Thoracic aorta (tissue), 1 donor: ENCODE measurements around a stretch of chr2.

DNA sequence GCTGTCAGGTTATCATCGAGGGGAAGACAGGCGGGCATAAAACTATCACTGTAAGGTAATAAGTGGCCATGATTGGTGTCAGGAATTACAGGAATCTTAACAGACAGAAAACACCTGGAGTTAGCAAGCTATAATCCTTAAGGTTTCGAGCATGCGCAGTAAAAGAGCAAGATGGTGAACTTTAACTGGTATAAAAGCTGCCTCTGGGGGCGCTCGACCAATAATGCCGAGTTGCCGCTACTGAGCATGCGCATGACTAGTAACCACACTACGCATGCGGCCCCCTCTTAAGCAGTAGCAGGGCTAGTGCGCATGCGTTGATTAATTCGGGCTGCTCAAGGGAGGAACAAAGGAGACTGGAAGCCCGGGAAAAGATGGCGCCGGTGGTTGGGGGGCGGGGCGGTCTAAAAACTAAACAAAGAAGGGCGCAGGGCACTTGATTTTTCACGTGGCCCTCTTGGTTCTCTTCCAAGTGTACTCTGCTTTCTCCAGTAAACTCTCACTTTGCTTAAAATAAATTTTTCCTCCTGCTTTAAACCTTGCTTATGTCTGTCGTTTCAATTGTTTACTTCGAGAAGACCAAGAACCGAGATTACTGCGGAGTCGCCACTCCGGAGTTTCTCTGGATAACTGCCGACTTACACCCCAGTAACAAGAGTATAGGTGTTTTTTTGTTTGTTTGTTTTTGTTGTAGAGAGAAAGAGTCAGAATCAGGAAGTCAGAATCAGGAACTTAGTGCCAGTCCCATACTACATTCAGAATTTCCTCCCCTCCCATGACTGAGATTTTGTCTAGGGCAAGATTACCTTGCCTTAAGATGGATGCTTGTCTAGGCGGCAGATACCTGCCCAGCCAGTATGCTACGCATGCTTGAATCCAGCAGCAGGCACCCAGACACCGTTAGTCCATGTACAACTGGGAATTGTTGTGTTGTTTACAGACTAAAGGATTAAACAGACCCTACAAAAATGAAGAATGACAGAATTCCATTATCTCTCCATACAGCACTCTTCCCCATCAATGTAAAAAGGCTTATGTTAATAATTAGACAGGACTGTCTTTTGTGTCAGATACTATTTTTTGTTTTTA lies 5.8 kb downstream of the XRCC5 start:
- RAMPAGE, long total RNA: no peak

- RAMPAGE, long total RNA: no peak
These were observed 70.4 kb downstream of the XRCC5 start for GRCh38 chr2:216179135-216180303.

GRCh38 chr2:216464370-216464734 lies 34.3 kb upstream of the RPL37A start:
- RAMPAGE, long total RNA: no peak

DNA sequence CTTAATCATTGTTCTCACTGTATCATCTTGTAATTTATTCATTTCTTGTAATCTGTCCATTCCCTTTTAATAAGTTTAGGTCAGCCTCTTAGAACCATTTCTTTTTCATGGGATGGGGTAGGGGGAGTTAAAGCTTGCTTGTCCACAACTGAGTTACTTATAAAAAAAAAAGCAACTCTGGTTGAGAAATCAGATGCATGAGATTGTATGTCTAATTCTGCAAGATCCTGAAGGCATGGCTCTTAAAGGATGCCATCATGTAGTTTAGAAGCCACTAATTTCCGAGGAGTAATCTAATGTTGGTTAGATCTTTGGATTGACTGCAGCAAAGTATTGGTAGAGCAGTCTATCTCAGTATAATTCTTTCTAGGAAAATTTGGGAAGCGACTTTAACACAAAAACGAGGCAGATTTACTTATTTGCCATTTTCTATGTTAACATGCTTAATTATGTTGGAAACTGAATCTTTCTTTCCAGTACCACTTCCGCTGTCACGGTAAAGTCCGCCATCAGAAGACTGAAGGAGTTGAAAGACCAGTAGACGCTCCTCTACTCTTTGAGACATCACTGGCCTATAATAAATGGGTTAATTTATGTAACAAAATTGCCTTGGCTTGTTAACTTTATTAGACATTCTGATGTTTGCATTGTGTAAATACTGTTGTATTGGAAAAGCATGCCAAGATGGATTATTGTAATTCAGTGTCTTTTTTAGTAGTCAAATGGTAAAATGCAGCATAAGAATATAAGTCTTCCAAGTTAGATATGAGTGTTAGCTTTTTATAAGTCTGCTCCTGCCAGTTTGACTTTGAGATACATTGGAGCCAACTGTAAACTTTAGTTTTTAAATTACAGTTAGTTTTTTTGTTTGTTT lies 2.5 kb downstream of the RPL37A start:
- RAMPAGE, long total RNA: no peak

- RAMPAGE, long total RNA: no peak
These were observed 36.9 kb downstream of the RPL37A start for GRCh38 chr2:216535290-216536111.

DNA sequence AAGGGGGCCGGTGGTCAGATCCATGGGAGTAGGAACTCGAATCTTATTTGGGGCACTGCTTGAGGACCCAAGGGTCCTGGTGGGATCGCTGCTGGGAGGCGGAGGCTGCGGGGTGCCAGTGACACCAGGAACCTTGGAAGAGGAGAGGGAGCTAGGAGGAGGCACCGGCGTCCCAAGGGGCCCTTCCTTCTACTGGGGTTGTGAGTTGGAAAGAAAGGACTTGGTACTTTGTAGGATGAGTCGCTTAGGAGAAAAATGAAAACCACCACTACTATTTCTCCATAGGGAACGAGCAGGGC lies 1.0 kb downstream of the IGFBP2 start:
- RAMPAGE, long total RNA: no peak

DNA sequence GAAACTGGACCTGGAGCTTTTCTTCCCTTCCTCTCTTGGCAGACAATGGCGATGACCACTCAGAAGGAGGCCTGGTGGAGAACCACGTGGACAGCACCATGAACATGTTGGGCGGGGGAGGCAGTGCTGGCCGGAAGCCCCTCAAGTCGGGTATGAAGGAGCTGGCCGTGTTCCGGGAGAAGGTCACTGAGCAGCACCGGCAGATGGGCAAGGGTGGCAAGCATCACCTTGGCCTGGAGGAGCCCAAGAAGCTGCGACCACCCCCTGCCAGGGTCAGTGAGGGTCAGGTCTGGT lies 27.2 kb downstream of the IGFBP2 start:
- RAMPAGE, long total RNA: no peak

DNA sequence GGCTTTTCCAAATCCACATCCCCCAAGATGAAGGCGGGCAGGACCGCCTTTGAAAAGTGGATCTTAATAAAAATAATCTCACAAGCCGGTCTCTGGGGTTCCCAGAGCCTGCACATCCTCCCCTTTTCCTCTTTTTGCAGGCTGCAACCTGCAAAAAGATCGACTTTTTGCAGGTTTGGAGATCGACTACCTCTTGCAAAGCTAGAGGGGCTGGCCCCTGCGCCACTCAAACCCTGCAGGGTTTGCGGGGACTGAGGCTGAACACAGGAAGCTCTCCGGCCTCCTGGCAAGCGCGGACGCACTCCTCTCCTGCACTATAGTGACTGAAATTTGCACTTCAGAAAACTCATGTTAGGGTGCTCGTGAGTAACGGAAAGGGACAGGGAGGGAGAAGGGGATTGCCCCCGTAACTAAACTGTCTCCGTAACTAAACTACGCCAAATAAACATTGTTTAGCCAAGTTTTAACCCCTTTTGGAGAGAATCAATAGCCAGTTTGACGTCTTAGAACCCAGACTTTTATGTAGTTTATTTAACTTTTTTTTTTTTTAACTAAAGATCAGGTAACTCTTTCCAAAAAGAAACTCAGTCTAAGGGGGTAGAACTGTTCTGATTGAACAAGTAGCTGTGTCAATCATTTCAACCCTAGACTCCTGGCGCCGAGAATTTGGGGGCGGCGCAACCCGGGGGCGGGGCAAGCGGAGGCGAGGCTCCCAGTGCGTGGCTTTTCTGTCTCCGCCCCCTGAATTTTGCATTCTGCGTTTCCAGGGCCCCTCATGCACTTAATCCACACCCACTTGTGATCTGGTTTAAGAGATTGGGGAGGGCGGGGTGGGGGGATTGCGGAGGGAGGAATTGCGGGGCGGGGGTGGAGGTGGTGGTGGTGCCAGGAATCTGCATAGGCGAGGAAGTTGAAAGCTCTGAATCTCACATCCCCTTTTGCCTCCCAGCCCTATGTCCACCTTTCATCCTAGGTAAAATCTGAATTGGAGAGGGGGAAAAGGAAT lies 2.4 kb downstream of the IGFBP5 start:
- RAMPAGE, long total RNA: no peak

GRCh38 chr2:216694928-216695172 lies 499 bp downstream of the IGFBP5 start:
- RAMPAGE, long total RNA: no peak

GRCh38 chr2:216774248-216775043 lies 79.1 kb upstream of the IGFBP5 start:
- RAMPAGE, long total RNA: no peak

- RAMPAGE, long total RNA: no peak
These were observed 20.8 kb upstream of the TNP1 start for GRCh38 chr2:216880570-216881243.

- RAMPAGE, long total RNA: no peak
These were observed 49.6 kb upstream of the TNP1 start for GRCh38 chr2:216909419-216909967.

- RAMPAGE, long total RNA: no peak
These were observed 60.7 kb upstream of the TNP1 start for GRCh38 chr2:216920560-216921022.

GRCh38 chr2:217064822-217065213 lies 205.0 kb upstream of the TNP1 start:
- RAMPAGE, long total RNA: no peak

DNA sequence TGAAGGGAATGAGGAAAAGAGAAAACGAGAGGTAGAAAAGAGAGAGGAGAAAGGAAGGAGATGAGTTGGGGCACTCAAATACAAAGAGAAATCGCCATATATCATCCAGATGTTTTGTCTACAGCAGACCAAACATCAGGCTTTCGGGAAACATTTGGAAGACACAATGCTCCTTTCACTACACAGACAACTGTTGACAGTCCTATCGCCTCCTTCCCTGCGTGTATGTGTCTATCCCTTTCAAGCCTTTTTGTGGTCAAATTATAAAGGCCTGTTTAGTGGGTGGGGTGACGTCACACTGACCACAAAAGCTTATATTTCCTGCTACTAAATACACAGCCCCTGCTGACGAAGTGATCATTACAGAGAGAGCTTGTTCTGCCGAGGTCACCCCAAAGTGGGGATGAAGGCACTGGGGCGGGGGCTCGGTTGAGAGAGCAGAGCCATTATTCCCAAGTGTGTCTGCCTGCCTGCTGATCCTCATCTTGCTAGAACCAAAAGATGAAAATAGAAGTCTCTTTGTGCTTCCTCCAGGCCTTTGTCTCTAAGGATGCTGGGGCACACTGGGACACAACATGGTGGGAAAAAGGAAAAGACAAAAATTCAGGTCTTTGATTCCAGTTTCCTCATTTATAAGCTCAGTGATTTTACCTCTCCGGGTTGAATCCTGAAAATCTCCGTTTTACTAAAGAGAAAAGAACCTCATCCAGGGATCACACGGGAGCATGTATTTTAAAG lies 302.8 kb upstream of the TNP1 start:
- RAMPAGE, long total RNA: no peak

DNA sequence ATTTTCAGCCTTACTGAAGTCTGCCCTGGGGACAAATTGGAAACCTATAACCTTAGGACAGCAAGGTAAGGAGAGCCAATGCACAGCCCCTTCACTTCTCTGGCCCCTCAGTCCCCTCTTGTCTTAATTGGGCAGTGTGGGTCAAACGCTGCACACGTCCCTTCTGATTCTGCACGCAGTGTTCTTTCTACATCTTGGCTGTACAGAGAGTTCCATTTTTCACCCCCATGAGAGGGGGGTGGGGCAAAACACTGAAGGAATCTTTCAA lies 389.9 kb upstream of the TNP1 start:
- RAMPAGE, long total RNA: no peak

GRCh38 chr2:217398850-217399262 lies 539.0 kb upstream of the TNP1 start:
- RAMPAGE, long total RNA: no peak

DNA sequence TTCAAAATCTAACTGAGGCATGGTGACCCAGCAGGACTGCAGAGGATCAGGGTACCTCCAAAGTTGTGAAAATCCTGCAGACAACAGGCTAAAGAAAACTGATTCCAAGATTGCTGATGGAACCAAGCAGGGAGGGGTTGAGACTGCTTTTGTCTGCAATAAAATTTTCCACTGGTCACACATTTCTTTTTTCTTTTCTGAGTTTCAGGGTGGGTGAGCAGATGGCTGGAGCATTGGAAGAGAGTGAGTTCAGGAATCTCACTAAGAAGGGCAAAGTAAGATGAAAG lies 321.0 kb downstream of the TNS1 start:
- RAMPAGE, long total RNA: no peak

DNA sequence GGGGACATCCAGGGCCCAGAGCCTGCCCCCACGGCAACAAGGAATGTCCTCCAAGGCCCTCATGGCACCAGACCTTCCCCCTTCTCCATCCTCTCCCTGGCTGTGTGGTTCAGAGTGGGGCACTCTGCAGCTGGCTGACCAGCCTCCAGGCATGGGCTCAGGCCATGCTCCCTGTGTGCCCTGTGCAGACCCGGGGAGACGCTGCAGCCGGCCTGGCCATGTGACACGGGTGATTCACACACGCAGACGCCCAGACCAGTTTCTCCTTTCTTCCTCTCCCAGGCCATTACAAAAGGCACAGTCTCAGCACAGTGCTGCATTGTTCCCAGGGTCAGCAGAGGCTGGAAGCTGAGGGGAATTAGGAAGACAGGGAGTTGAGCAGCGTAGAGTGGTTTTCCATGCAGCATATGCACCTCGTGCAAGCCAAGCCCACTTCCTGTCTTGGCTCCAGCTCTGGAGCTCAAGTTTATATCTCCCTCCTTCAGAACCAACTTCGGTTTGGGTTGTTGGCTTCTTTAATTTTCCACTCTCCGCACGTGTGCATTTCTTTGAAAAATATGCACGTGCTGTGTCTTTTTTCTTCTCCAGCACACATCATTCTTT lies 288.5 kb downstream of the TNS1 start:
- RAMPAGE, long total RNA: no peak

DNA sequence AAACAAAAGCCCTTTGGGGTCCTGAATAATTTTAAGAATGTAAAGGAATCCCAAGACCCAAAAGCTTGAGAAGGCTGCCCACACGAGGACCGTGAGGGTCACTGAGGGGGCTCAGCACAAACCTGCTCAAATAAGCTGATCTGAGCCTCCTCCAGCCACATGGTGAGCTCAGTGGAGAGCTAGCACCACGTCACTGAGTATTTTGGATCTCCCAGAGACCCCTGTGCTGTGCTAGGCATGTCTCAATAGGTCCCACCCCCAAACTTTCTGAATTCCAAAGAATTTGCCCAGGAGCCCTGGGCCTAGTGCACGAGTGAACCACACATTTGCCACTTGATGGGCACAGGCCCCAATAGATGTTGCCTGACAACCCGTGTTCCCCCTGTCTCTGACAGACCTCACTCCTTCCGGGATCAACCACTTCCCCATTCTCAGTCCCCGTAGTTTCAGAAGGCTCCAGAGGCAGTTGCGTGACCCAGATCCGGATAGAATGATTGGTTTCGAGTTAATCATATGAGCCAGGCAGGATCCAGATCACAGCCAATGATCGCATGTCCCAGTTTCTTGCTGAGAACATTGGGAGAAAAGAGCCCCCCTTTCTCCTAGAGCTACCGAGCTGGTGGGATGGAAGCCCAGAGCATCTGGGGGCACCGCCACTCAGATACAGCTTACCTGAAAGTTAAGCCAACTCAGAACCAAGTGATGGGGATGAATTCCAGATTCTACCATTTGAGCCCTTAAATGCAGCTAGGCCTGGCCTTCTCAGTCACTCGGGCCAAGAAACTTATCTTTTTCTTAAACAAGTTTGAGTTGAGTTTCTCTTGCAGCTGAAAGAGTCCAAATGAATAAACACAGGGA lies 203.8 kb downstream of the TNS1 start:
- RAMPAGE, long total RNA: no peak